Psoas muscle (tissue), 2 donors: ENCODE measurements around a stretch of chr17.

- PRO-cap, 2 experiments: no peak in any of the 2 experiments
These were observed 12.2 kb upstream of the ITGA3 start for GRCh38 chr17:50043692-50044221.

GRCh38 chr17:50062167-50062889 lies 6.4 kb downstream of the ITGA3 start:
- PRO-cap, 2 experiments: no peak in any of the 2 experiments

GRCh38 chr17:50064330-50064978 lies 8.5 kb downstream of the ITGA3 start:
- PRO-cap, 2 experiments: peak in 1 of 2 experiments; most common plus-strand start chr17:50064926 (in 1)

- PRO-cap, 2 experiments: no peak in any of the 2 experiments
These were observed 12.0 kb downstream of the ITGA3 start for GRCh38 chr17:50067870-50068412.

DNA sequence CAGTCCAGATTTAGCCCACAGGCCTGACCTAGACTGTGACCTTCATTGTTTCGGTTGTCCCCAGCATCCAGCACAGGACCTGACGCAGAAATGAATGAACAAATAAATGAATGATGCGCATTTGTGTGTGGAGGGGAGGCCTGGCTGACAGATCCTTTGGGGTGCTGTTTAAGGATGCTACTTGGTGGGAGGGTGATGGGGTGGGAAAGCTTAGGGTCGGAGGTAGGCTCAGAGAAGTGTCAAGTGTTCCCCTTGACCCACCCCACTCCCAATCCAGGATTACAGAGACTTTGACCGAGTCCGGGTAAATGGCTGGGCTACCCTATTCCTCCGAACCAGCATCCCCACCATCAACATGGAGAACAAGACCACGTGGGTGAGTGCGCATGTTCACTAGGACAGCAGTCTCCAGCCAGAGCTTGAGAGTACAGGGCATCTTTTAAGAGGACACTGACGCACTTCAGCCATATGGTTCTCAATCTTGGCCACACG lies 14.1 kb upstream of the PDK2 start:
- PRO-cap, 2 experiments: no peak in any of the 2 experiments

GRCh38 chr17:50160875-50161327 lies 4.9 kb upstream of the SGCA start:
- PRO-cap, 2 experiments: no peak in any of the 2 experiments

- PRO-cap, 2 experiments: peak in 1 of 2 experiments; most common plus-strand start chr17:50178187 (in 1); most common minus-strand start chr17:50178193 (in 1)
These were observed 12.2 kb downstream of the SGCA start for GRCh38 chr17:50177705-50178798.

GRCh38 chr17:50198924-50199603 lies 2.4 kb downstream of the COL1A1 start:
- PRO-cap, 2 experiments: no peak in any of the 2 experiments

GRCh38 chr17:50257744-50258150 lies 16.5 kb upstream of the TMEM92 start:
- PRO-cap, 2 experiments: no peak in any of the 2 experiments

GRCh38 chr17:50268790-50269274 lies 5.4 kb upstream of the TMEM92 start:
- PRO-cap, 2 experiments: no peak in any of the 2 experiments

GRCh38 chr17:50275204-50275606 lies 939 bp downstream of the TMEM92 start:
- PRO-cap, 2 experiments: no peak in any of the 2 experiments

DNA sequence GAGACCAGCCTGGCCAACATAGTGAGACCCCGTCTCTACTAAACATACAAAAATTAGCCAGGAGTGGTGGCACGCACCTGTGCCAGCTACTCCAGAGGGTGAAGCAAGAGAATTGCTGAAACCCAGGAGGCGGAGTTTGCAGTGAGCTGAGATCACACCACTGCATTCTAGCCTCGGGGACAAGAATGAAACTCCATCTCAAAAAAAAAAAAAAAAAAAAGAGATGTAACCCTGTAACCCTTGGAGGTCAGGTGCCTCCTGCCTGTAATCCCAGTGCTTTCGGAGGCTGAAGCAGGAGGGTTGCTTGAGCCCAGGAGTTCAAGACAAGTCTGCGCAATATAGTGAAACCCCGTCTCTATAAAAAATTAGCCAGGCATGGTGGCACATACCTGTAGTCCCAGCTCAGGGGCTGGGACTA lies 13.1 kb downstream of the TMEM92 start:
- PRO-cap, 2 experiments: no peak in any of the 2 experiments

- PRO-cap, 2 experiments: no peak in any of the 2 experiments
These were observed 15.0 kb downstream of the TMEM92 start for GRCh38 chr17:50289338-50289676.

DNA sequence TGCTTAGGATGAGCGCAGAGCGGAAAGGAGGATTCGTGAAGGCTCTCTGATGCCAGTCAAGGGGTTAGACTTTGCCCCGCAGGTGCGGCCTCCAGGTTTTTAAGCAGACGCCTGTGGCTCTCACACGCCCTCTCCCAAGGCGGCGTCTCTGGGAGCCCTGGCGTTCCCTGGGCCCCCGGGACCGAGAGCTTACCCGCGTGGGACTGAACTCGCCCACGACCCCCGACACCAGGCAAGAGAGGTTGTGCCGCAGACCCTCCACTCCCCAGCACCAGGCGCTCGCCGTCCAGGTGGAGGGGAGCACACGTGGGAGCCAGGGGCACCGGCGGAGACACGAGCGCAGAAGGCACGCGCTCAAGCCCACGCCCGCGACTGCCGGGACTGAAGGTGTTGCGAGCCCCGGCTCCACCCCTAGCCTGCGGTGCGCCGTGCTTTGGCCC lies 354 bp upstream of the XYLT2 start:
- PRO-cap, 2 experiments: peak in 2 of 2 experiments; most common minus-strand start position 383 of the sequence (in 2)

GRCh38 chr17:50351376-50352209 lies 5.7 kb downstream of the XYLT2 start:
- PRO-cap, 2 experiments: no peak in any of the 2 experiments

DNA sequence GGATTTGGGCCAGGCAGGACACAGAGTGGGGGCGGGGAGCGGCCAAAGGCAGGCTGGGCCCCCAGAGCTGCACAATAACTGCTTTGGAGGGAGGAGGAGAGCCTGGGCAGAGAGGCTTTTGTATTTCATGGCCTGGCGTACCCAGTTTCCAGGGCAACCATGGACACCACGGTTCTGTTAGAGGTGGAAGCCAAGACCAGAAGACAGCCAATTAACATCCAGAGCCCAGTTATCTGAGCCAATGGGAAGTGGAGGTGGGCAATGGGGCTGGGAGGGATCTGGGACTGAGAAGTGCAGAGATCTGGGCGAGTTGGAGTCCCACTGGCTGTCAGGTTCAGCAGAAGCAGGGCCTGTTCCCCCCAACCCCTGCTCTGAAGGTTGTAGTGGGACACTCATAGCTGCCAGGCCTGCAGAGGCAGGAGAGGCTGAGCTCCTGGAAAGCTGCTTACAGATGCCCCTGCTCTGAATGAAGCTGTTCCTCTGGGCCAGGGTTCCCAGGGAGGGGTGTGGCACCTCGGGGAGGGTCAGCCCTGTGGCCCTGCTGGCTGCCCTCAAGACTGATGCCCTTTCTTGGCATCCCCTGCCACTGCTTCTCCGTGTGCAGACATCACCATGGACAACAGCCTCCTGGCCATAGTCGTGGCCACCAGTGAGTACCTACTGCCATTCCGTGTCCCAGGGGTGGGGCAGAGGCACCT lies 9.2 kb downstream of the MRPL27 start:
- PRO-cap, 2 experiments: no peak in any of the 2 experiments

DNA sequence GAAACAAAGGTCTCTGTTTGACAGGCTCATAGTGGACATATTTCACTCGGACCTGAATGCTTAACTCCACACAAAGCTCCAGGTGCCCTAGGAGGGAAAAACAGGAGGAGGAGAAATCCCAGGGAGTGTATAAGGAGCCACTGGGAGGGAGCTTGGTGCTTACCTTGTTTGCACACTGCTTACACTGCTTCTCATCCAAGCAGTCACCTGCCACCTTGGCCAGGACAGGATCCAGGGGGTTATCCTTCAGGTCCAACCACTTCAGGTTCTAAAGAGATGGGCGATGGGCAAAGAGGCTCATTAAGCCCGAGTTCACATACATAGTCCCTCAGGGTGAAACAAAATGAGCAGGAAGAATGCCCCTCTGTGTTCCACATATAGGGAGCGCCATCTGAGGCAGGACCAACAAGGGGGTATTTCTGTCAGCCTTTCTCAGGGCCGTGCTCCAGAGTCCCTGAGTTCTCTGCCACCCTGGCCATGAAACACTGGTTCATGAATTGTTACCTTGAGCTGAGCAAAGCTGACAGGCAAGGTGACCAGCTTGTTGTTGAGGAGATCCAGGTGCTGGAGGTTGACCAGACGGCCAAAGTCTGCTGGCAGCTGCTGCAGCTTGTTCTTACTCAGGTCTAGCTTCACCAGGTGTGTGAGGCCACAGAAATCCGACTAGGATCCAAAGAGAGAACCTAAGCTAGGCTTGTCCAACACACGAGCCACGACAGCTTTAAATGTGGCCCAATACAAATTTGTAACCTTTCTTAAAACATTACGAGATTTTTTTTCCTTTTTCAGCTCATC lies 4.9 kb downstream of the LRRC59 start:
- PRO-cap, 2 experiments: no peak in any of the 2 experiments

DNA sequence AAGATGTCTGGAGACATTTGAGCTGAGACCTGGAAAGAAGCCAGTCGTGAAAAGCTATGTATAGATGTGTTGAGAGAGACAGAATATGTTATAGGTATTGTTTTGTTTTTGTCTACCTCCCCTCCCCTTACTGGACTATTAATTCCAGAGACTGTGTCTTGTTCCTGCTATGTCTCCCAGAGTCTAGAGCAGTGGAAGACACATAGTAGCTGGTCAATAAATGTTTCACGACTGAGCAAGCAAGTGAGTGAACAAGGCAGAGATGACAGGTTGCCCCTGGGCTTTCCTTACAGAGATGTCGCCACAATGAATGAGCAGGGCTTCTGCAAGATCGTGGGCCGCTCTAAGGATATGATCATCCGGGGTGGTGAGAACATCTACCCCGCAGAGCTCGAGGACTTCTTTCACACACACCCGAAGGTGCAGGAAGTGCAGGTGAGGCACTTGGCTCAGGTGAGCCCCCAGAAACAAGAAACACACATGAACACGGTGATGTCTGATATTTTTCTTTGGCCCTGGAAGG lies 4.8 kb upstream of the CHAD start:
- PRO-cap, 2 experiments: no peak in any of the 2 experiments

- PRO-cap, 2 experiments: no peak in any of the 2 experiments
These were observed 2.9 kb upstream of the RSAD1 start for GRCh38 chr17:50475704-50476186.

DNA sequence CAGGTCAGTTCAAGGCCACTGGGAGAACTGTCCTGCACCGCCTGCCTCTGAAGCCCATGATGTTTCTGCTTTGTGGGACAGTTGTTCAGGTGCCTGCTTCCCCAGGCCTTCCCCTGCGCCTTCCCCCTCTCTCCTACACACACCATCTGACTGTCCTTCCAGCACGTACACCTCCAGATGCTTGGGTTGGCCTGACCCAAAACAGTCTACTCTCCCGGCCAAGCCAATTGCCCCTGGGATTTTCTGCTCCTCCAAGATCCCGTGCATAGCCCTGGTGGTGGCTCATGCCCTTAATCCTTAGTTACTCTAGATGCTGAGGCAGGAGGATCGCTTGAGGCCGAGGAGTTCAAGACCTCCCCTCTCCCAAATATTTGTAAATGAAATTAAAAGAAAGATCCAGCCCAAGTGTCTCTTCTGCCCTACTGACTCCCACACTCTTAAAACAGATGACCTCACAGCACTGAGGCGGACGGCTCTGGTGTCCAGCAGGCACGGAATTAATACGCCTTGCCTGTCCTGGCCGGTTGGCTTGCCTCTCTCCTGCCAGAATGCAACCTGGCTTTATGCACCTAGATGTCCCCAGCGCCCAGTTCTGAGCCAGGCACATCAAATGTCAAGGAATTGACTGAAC lies 556 bp upstream of the RSAD1 start:
- PRO-cap, 2 experiments: no peak in any of the 2 experiments